ENCODE data around the genes PFKM, TEX49 and RHEBL1.

GRCh38 chr12:47901095-47902010 is 3.4 kb downstream of the VDR start:
- PRO-cap = no peak
- RRBS = no CpG with 5 or more reads among the region's 15 CpGs

DNA sequence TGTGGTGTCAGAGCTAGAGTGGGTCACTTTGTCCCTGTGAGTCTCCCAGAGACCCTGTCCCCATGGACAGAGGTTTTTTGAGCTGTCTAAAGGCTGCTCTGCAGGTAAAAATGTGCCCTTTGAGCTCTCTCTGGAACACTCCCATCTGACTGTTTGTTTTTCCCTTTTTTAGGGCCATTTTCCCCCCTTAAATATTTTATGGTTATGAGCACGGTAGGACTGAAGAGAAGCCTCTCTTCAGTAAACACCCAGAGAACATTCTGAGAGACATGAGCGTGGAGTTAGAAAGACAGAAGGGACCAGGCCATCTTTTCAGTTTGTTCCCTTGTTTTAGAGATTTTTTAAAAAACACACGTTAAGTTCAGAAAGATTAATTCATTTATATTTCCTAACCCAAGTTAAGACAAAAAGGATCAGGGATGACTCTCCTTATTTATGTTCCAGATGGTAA is 3.4 kb upstream of the VDR start:
- PRO-cap = no peak
- RRBS = no CpG with 5 or more reads among the region's 3 CpGs

GRCh38 chr12:47912367-47912875 is 7.6 kb upstream of the VDR start:
- PRO-cap = no peak
- RRBS = no CpG with 5 or more reads among the region's 4 CpGs

- PRO-cap = no peak
- RRBS = no CpG with 5 or more reads among the region's 11 CpGs
These were observed 19.8 kb upstream of the TMEM106C start for GRCh38 chr12:47943523-47944075.

GRCh38 chr12:48119060-48120109 is at the start of gene PFKM:
TSS of gene PFKM (plus strand) at chr12:48119364.
- PRO-cap = bidirectional peak, plus-strand start at chr12:48119364, minus-strand start at chr12:48119192; bidirectional peak, plus-strand start at chr12:48119735, minus-strand start at chr12:48119634; bidirectional peak, plus-strand start at chr12:48119975, minus-strand start at chr12:48119977
- RRBS = no CpG with 5 or more reads among the region's 26 CpGs

- PRO-cap = no peak
- RRBS = no CpG with 5 or more reads among the region's 3 CpGs
These were observed 18.3 kb downstream of the PFKM start for GRCh38 chr12:48137436-48137831.

GRCh38 chr12:48188383-48188797 is 4.9 kb downstream of the CCDC184 start:
- PRO-cap = unidirectional peak, minus-strand start at chr12:48188628
- RRBS = no CpG with 5 or more reads among the region's 5 CpGs

DNA sequence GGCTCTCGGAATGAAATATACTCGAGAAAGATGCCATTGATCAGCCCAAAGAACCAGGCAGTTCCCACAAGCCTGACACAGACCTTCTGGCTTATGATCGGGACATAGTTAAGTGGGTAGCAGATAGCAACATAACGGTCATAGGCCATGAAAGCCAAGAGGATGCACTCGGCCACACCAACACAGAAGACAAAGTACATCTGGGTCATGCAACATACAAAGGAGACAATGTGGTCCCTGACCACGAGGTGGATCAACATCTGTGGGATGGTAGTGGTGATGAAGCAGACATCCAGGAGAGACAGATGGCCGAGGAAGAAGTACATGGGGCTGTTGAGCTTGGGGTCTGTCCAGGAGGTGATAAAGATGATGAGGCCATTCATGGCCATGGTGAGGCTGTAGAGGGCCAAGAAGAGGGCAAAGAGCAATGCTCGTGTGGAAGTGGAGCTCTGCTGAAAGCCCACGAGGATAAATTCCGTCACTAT is 260 bp downstream of the OR10AD1 start:
- PRO-cap = no peak
- RRBS = no CpG with 5 or more reads among the region's 10 CpGs

GRCh38 chr12:48488866-48489433 is 6.7 kb downstream of the C12orf54 start:
- PRO-cap = bidirectional peak, plus-strand start at chr12:48489316, minus-strand start at chr12:48489142
- RRBS = no CpG with 5 or more reads among the region's 2 CpGs

- PRO-cap = no peak
- RRBS = no CpG with 5 or more reads among the region's 8 CpGs
These were observed 982 bp upstream of the CCNT1 start for GRCh38 chr12:48717518-48717859.

DNA sequence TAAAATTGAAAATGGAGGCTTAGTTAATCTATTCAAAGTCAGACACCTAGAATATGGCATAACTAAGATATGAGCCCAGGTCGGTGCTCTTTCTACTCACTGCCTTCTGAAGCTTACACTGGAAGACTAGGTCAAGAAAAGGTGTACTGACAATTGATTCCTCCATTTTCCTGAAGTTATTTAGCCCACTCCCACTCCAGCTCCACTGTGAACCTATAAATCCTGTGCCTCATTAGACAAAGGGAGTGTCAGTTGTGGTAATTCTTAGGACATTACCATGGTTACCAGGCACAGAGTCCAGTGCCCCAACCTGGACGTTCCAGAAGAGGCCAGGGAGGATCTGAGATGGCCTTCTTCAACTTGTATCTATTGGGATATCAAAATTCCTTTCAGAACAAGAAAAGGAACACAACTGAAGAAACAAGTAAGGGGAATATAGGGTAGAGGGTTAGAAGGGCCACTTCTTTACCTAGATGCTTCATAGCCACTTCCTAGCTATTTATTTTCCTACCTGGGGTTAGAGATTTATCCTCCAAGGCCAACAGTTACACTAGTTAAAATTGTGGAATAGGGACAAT is at the start of gene TEX49:
Gene TEX49 (plus strand): TSS at position 300 of the 578 bp plus-strand sequence.
- PRO-cap = no peak
- RRBS = no CpG with 5 or more reads among the region's 2 CpGs

DNA sequence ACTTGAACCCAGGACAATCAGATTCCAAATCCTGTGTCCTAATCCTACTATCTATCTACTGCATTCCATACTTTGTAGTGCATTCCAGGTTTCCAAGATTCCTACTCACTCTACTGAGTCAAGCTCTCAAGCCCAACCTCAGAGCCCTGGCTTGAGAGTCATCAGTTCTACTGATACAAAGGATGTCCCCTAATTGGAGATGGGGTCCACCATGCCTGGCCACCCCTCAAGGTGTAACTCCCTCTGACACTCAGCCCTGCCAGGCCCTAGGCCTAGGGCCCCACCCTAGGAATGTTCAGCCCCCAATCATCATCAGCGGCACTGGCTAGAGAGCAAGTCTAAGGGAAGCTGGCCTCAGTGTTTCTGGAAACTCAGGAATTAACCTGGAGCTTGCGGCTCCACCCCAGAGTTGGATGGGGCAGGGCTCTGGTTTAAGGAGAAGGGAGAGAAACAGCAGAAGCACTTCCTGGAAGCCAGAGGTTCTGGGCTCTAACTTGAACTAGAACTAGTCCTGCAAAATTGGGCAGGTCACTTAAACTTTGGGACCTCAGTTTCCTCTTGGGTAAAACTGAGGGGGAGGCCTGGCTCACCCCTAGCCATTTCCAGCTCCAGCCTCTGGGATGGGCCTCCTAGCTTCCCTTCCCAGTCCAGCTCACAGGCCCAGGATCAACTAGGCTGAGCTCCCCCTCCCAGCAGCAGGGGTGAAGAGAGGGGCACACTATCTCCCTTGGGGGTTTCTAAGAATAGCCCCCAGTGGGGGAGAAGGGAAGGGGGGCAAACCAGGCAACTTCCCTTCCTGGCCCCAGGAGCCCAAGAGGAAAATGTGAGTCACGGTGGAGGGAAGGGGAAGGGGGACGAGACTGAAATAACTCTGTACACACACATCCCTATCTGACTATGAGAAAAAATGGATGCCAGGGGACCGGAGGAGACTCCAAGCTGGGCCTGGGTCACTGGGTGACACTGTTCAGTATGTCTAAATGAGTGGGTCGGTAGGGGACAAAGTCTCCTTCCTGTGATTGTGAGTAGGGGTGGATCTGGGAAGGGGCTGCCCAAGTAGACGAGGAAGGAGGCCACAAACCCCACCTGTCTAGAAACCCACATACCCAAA is 9.2 kb downstream of the ADCY6 start:
- PRO-cap = no peak
- RRBS = no CpG with 5 or more reads among the region's 7 CpGs

GRCh38 chr12:48787654-48788447 is 1.0 kb downstream of the ADCY6 start:
- PRO-cap = no peak
- RRBS = no CpG with 5 or more reads among the region's 11 CpGs

GRCh38 chr12:48881703-48882888 is 16.4 kb upstream of the RND1 start:
- PRO-cap = no peak
- RRBS = no CpG with 5 or more reads among the region's 19 CpGs

- PRO-cap = no peak
- RRBS = 70% methylated on average over 25 of the region's 91 CpGs
These were observed 803 bp downstream of the DDN start for GRCh38 chr12:48997982-48999162.

DNA sequence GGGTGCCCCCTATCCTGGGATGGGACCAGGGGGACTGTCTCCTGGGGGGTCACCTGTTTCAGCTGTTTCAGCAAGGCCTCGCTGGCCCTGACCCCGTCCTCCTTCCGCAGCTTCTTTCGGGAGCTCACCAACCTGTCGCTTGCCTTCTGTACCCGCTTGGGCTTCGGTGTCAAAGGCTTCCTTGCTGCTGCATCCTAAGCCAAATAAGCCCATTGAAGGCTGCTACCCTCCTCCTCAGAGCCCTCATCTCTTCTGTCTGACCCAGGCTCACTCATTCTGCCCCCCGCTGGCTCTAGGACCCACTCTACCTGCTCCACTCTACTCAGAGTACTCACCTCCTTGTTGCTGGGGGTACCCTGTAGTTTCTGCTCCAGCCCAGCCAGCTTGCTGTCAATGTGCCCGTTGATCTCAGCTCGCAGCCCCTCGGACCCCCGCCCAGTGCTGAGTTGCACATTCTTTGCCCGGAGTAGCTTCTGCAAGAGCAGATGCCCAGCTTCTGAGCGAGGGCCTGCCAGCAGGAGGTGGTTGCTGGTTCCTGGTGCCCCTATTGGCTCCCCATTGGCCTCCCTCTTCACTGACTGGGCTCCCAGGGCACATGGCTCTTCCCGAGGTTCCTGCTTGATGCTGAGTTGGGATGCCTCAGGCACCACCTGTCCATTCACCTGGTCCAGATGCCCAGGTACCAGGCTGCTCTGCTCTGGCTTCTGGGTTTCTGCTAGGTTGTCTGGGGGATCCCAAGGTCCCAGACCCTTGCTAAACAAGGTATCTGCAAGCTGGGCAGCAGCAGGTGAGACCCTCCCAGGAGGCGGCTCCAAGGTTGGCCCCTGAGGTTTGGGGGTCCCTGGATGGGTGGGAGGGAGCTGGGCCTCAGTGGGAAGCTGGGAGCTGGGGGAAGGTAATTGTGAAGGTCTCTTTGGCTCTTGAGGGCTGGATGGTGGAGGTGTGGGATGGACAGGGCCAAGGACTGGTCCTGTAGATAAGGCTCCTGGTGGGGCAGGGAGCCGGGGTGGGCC is 12.6 kb upstream of the PRKAG1 start:
- PRO-cap = no peak
- RRBS = no CpG with 5 or more reads among the region's 17 CpGs

GRCh38 chr12:49034044-49035053 is 15.8 kb upstream of the PRKAG1 start:
- PRO-cap = no peak
- RRBS = no CpG with 5 or more reads among the region's 14 CpGs

GRCh38 chr12:49037290-49038335 is 19.0 kb upstream of the PRKAG1 start:
- PRO-cap = no peak
- RRBS = no CpG with 5 or more reads among the region's 15 CpGs

DNA sequence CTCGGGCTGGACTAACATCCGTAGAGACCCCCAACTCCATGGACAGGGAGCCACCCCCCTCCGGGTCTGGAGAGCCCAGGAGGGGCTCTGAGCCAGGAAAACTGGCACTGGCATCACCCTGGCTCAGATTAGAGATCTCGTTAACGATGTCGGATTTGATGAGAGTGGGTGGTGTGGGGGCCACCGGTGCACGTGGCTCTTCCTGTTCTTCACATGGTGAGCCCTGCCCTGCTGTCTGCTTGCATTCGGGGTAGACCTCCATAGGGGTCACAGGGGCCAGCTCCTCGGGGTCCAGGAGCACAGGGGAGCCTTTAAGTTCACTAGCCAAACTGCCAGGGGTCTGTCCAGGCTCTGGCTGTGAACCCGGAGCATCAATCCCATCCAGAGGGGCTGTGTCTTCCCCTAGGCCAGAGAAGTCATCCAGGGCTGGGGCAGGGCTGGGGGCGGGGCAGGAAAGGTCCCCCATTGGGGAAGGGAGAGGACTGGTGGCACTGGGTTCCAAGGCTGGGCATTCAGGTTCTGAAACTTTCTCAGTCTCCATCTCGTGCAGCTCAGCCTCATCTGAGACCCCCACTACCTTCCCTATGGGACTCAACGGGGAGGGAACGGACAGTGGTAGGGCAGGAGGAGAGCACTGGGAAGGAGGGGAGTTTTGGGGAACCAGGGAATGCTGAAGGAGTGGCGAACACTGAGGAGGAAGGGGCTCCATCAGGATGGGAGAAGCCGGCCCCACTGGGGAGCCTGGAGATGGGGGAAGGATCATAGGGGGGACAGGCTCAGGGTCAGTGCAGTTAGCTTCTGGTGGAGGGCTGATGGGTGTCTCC is 10.6 kb downstream of the KMT2D start:
- PRO-cap = no peak
- RRBS = no CpG with 5 or more reads among the region's 17 CpGs

GRCh38 chr12:49069425-49070559 is at the start of gene RHEBL1:
TSS of gene RHEBL1 (minus strand) at chr12:49069979.
- PRO-cap = bidirectional peak, plus-strand start at chr12:49069693, minus-strand start at chr12:49069569; bidirectional peak, plus-strand start at chr12:49070174, minus-strand start at chr12:49069976
- RRBS = 2% methylated on average over 10 of the region's 66 CpGs

Measured in MCF 10A (cell line).